Ureter (tissue), 1 donor: ENCODE results near the genes ABHD17B and GDA.

GRCh38 chr9:69653164-69653580 lies 19.0 kb downstream of the APBA1 start:
- PRO-cap = no peak

DNA sequence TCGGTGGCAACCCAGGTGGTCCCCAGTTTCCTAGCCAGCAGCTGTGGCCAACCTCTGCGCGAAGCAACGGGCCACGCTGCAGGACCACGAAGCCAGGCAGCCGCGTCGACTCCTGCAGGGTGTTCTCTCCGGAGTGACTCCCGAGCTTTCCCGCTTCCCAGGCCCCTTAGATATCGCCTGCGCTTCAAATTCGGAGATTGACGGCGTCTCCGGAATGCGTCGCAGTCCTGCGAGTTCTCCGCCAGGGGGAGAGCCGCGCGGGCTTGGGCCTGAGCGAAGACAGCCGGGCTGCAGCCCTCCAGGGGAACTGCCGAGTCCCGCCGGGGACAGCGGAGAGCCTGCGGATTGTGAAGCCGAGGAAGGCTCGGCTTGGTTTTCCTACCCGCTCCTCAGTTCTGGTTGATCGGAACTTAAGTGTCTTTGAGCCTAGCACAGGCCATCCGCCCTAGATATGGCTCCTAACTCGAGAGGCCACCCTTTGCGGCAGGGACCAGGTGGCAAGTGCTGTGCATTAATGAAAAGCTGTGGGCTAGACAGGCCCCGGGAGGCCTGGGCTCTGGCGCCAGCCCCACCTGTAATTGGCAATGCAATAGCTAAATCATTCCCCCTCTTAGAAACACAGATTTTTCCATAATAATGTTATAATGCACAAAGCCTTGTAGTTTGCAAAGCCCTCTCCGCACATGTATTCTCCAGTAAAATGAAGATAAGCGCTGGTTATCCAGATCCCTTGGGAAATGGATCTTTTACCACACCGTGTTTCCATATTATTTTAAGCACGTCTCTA lies 821 bp upstream of the APBA1 start:
- PRO-cap = no peak

DNA sequence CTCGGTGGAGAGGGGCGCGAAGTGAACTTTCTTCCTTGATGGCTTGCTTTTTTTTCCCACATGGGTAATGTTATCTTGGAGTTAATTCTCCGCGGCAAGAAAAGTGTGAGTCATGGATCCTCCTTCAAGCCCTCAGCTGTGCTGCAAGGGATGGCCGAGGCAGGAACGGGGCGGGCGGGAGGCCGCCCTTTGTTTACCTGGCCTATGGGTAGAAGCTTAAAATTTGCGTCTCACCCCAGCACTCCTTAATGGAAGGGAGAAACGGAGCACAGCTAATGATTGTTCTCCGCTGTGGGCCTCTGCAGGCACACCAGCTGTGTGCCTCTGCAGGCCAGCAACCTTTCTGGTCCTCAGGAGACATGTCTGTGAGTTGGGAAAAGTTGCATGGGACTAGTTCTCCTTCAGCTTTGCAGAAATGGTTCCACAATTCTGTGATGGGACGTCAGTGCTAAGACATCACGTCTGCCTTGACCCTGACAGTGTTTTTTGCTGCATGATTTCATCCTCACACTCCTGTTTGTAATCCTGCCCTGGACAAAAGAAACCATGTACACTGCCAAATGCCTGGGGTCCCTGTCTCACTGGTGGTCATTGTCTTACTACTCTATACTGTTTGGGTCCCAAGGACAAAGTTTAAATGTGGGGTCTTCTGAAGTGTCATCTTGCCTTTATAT lies 1.2 kb downstream of the MAMDC2 start:
- PRO-cap = bidirectional peak, plus-strand start at position 248 of the sequence, minus-strand start at position 140 of the sequence

- PRO-cap = no peak
Measured at GRCh38 chr9:70189656-70190035, 69.1 kb upstream of the SMC5 start.

DNA sequence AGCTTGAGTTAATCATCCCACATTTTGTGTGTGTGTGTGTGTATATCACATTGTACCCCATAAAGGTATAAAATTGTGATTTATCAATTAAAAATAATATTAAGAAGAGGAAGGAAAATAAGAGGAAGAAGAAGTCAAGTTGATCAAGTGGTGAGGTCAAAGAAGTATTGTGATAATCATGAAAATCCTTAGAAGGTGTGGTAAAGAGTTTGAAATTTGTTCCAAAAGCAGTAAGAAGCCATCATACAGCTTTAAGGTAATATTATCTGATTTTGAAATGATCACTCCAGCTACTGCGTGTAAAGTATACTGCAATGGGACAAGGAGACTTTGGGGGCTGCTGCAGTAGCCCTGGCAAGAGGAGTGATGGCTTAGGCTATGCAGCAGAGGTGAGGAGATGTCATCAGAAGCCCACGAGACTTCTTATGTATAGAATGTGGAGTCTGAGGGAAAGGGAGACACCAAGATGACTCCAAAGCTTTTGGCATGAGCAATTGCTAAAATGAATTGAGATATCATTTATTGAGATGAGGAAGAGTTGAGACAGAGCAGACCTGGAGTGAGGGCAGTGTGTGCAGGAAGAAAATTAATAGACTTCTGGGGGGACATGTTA lies 37.0 kb upstream of the SMC5 start:
- PRO-cap = no peak

GRCh38 chr9:70406684-70407447 lies 7.6 kb downstream of the KLF9 start:
- PRO-cap = no peak

GRCh38 chr9:70466914-70467646 lies 52.6 kb upstream of the KLF9 start:
- PRO-cap = no peak

- PRO-cap = no peak
Measured at GRCh38 chr9:70905591-70906113, 215.8 kb downstream of the TRPM3 start.

DNA sequence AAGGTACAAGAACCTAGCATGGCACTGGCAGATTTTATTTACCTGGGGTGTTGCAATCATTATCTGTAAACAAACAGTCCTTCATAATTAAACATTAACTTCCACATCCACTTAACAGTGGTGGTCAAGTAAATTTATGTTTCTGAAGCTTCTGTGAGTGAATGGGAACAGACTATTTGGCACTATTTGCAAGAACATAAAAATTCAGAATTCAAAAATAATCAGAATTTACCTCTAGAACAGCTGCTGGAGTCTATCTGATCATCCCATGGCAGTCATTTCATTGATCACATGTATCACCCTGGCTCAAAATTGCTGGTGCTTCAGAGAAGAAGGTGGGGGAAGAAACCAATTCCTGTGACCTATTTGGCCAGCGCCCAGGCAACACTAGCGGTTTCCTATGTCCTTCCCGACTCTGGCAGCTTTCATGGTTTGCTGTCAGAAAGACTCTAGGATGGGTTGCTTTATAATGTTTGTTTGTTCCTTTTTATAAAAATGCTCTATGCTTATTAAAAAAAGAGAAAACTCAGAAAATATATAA lies 24.7 kb downstream of the TRPM3 start:
- PRO-cap = no peak

DNA sequence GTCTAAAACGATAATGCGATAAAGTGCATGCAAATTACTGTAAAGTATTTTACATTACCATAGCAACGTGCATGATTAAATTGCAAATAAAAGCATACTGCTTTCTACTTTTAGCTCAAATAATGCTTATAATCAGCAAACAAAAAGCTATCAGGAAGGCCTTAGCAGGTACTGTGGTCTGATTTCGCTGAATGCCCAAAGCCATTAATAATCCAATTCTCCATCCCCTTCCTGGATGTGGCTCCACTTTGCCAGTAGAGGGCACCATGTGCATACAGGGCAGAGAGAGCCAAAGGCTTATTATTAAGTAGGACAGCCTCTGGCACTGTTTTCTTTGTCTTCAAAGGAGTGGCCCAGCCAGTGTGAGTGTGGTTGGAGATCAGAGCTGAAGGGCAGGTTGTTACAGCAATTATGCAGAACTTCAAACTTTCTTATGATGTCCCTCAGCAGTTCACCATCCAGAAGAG lies 38.5 kb upstream of the CEMIP2 start:
- PRO-cap = no peak

DNA sequence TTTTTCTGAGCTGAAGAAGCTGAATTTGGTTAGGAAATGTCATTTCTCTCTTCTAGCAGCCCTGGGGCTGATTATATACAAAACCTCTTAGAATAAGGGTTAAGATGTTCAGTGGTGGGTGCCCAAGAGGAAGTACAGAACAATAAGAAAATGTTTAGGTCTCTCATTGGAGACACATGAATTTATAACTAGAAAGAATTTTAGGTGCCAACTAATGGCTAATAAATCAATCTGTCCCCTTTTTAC lies 14.2 kb downstream of the ABHD17B start:
- PRO-cap = no peak

- PRO-cap = bidirectional peak, plus-strand start at chr9:71911480, minus-strand start at chr9:71911235
Measured at GRCh38 chr9:71910704-71911375, at the start of gene ABHD17B. Gene ABHD17B (minus strand): TSS chr9:71911193.

DNA sequence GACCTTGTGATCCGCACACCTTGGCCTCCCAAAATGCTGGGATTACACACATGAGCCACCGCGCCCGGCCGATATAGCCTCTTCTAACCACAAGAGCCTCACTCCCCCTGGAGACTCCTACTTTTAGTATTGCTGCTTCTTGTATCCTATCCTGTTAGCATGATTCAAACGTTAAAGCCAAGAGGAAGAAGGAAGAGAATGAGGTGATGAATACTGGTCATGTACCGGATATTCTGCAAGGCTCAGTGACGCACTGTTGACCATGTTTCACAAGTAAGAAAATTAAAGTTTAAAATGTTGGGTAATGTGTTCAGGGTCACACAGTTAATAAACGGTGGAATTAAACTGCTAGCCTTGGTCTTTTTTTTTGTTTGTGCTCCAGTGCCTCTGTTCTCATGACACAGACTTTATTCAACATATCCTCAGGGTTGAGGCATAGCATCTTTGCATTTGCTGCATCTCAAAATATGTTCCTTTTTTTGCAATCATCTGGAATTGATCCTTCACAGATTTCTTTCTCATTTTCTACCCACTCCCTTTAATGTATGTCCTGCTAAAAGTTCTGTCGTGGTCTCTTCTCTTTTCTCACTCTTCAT lies 17.9 kb downstream of the C9orf57 start:
- PRO-cap = no peak

- PRO-cap = no peak
Measured at GRCh38 chr9:72149117-72150157, at the start of gene GDA. Gene GDA (plus strand): TSS chr9:72149440.

GRCh38 chr9:72476978-72477494 lies 44.4 kb upstream of the TMC1 start:
- PRO-cap = no peak

DNA sequence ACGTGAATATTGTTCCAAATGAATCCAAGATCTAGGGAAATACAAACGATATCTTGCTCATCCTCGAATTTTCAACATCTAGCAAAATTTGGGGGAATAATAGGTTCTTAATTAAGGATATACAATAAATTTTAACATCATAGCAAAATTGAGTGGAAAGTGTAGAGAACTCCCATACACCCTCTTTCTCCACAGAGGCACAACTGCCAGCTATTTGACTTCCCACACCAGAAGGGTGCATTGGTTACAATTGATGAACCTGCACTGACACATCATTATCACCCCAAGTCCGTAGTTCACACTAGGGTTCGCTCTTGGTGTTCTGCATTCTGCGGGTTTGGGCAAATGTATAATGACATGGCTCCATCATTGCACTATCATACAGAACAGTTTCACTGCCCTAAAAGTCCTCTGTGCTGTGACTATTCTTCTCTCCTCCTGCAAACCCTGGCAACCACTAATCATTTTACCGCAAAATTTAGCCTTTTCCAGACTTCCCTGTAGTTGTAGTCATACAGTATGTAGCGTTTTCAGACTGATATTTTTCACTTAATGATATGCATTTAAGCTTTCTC lies 45.8 kb upstream of the ALDH1A1 start:
- PRO-cap = no peak

- PRO-cap = no peak
Measured at GRCh38 chr9:73157617-73158279, 6.1 kb downstream of the ANXA1 start.

GRCh38 chr9:73596799-73597369 lies 445.2 kb downstream of the ANXA1 start:
- PRO-cap = no peak

DNA sequence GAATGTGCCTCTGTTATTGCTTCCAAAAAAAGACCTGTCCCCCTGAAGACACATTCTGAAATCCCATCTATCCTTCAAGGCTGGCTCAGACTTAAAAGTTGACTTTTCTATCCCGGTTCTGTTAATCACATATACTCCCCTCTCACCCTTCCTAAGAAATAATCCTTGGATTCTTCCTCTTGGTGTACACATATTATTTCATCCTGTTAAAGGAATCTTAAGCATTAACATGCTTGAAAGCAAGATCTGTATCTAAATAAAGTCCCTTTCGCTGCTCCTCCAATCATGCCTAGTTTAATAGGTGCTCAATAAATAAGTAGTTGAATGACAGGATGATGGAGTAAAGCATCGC lies 217.4 kb upstream of the RORB start:
- PRO-cap = no peak

DNA sequence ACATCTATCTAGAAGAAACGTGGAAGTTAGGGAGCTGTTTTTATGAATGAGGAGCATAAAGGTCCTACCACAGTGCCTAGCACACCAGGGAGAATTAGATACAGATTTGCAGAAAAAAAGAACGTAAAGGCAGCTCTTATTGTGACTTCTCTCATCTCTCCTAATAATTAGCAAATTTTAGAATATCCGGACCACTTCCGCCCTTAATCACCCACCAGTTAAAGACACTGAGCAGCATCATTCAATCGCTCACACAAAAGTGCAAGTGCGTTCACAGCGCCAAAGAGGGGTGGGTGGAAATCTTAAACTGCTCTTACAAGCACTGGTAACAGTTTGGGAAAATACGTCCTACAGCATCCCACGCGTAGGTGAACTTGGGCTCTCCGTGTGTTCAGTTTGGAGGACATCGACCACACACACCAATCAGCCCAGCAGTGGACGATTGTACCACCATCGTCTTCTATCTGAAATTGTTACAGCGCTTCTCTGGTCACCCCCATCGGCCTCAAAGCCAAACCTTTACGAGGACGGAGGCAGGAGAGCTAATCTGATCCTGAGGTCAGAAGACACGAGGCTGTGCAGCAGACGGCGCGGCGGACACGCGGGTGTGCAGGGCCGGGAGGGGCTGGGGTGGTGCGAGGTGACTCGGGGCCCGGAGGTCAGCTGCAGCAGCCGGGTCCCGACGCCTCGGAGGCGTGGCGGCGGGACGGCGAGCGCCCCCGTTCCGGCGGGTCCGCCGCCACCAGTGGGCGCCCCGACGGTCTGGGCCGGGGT lies 686 bp downstream of the CARNMT1 start:
- PRO-cap = no peak